Pulmonary lymph node (tissue), 1 donor: ENCODE measurements around a stretch of chr1.

DNA sequence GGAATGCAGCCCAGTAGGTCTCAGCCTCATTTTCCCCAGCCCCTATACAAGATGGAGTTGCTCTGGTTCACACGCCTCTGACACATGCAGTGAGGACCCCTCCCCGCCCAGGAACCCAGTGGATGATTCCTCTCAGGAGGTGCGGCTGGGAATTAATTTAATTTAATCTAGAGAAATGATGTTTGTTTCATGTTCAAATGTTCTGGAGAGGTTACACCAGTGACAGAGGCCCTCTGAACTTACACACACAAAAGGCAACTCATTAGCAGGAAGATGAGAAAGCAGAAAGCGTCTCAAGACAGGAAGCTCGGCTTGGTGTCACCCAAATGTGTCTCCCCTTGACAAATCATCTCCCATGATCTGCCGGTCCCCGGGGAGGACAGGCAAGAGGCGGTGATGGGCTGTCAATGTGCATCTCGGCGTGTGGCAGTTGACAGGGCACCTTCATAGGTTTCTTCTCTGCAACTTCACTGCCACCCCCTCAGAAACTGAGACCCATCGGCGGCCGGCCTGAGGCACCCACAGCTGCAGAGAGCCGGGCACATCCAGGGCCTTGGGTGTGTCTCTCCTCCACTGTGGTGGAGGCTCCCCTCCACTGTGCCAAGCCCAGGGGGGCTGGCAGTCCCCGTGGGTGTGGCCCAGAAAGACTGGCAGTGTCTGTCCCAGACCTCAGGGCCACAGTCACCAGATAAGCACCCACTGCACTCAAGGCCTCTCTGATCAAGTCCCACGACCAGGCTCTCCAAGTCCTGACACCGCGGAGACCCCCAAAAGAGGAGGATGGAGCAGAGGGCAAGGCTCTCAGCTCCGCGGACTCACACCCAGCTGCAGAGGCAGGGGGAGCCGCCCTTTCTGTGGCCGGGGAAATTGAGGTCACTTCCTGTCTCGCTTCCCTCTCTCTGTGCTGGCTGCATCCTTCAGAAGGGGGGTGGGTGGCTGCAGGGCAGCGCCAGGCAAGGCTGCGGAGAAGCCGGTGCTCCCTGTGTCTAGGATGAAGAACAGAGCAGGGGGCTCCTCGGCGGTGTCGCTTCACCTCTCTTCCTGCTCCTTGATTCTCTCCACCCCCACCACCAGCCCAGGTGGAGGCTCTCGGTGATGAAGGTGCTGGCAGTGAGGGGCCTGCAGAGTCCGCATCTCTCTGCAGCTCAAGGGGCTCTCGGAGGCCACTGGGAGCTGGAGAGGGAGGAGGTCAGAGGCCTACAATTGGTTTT lies 39.5 kb upstream of the LBR start:
- PRO-cap: bidirectional peak, plus-strand start at position 414 of the sequence, minus-strand start at position 249 of the sequence; bidirectional peak, plus-strand start at position 920 of the sequence, minus-strand start at position 827 of the sequence

DNA sequence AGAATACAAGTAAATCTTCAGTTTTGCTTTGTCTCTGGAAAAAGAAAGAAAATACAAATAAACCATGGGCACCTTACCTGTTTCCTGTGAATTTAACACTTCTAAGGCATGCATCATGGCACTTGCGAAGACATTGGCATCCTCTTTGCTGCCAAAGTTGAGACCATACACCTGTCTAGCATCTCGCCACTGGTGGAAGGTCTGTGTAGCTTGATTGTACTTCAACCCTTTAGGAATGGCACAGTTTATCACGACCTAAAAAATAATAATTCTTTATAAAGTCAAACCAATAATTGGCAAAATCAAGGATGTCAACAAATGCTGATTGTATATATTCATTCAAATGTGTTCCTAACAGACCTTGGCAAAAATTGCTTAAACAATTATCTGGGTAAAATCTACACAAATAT lies 98.1 kb downstream of the ENAH start:
- PRO-cap: no peak

DNA sequence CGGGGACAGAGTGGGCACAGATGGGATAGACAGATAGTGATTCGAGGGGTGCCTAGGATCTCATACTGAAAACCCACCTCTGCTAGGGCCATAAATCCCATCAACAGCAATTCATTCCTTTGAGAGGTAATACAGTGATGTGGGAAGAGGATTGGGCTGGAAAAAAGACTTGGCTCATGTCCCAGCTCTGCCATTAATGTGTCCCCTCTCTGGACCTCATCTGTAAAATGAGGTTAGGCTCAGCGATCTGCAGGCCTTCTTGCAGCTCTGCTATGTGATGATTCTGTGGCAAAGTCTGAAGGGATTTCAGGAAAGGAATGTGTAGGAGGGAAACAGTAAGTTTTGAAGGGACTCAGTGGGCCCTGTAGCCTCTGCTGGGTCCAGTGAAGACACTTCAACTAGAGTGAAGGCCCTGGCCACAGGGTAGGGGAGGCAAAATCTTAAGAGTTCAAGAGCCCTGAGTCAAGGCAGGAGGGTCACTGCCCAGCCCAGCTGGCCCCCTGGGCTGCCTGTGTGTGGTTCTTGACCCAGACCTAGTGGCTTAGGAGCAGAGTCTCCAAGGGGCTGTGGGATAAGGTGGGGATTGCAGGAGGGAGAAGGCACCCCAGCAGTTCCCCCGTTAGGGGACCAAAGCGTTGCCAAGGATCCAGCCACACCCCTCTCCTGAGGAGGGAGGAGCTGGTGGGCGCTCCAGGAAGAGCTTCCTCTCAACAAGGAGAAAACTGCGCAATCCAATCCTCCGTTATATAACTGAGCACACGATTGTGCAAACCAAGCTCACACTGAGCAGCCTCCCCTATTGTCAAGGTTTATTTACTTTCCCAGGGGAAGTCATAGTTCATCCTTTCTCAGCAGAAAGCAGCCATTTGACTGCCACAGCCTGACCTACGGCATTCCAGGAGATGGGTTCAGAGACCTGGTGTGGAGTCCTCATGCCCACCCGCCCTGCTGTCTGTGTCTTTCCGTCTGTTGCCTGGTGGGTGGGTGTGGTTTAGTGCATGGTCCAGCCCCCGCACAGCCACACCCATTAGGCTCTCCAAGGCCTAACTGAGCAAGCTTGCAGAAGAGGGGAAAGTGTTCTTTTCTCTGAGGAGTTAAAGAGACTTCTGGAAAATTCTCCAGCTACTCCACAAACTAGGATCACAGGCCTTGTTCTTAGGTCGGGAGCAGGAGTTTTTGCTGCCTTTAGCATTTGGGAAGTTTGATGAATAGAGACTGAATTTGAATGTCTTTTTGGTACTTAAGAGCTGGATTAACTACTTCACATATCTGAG lies 3.3 kb downstream of the EPHX1 start:
- PRO-cap: no peak

GRCh38 chr1:225819384-225819872 lies 9.5 kb downstream of the EPHX1 start:
- PRO-cap: no peak

DNA sequence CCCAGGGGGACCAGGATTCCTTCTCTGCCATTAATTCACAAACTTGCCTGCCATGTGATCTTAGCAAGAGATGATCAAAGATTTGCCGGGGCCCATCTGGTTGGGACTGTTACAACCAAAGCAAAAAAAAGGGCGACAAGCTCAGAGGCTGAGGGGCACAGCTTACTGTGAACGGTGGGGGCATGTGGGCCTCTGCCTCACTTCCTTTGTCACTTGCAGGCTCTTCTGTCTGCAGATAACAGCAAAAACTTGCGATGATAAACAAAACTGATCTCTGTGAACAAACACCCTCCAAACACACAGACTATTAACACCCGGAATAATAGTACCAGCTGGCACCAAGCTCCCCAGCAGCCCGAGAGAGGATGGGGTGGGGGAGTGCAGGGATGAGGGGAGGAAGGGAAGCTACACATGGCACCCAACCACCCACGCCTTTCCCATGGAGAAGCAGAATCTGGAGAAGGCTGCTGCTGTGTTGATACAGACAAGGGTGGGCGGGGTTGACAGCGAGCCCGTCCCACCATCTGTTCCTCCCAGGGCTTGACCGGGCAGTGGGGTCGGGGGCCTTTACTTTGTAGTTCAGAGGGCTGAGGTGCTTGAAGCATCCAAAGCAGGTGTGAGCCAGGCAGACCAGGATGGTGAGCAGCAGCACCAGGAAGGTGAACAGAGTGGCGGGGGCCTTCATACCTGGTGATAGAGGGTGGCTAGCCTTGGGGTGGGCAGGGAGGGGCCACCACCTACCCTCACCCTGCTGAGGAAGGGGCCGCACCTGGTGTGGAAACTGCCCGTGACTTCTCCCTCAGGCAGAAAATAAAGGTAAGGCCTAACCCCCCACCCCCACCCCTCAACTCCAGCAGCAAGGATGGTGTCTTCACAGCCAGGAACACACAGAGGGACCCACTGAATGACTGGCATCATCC lies 33.6 kb downstream of the TMEM63A start:
- PRO-cap: no peak

- PRO-cap: no peak
Observed at GRCh38 chr1:225922560-225923049, 1.4 kb downstream of the PYCR2 start.

- PRO-cap: no peak
Observed at GRCh38 chr1:226000743-226001164, 1.6 kb upstream of the SDE2 start.

GRCh38 chr1:226061741-226062594 lies 548 bp upstream of the H3-3A start:
- PRO-cap: unidirectional peak, plus-strand start at chr1:226061838; bidirectional peak, plus-strand start at chr1:226062280, minus-strand start at chr1:226062209; bidirectional peak, plus-strand start at chr1:226062725, minus-strand start at chr1:226062487

DNA sequence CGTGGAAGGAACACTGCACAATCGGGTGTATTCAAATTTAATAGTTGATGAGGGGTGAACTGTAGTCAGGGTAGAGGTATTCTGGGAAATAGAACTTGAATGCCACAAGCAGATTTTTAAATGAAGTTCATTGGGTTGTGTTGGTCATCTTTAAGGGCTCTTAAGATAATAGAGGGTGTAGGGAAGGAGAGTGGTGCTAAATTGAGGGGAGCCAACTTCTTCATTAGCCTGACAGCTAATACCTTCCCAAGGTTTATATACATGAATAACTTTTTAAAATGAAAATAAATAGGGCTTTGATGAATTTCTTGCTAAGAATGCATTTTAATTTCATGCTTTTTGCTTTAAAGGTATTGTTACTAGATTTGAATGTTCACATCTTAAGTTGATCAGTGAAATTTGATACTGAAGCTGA lies 2.6 kb downstream of the H3-3A start:
- PRO-cap: no peak

DNA sequence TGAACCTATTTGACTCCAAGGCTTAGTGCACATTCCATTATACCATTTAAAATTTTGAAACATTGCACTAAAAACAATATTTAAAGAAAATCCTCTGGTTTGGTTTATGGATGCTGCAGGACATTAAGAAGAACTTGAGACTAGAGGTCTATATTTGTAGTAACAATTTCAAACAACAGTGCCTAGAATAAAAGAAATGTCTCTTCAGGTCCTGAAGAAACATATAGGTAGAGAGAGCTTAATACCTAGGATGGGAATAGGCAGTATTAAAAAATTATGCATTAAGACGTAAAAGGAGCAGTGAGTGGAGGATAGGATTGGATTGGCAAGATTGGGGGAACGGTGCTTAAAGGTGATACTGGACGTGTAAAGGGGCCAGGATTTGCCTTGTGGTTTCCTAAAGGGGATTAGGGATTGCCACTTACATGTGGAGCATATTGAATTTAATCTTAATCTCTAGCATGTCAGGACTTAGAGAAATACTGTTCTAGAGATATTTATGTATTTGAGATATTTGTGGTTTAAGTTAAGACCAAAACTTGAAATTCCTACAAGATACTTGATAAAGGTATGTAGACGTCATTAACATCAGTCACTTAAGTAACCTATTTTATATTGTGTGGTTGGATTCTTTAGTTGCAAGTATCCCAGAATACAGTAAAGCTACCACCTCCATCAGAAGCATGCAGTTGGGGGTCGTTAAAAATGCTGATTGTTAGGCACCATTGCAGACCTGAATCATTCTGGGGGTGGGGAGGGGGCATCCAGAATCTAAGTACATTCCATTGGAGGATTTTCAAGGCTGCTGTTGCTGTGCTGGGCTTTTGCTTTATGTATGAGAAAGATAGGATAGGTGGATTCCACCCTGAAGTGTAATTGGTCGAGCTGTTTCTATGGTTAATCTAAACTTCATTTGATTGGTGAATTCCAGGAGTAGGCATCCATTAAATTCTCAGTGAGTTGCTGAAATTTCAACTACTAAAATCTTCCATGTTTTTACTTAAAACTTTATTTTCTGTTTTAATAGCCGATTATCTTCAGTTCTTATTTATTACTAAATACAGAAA lies 3.8 kb downstream of the H3-3A start:
- PRO-cap: no peak

DNA sequence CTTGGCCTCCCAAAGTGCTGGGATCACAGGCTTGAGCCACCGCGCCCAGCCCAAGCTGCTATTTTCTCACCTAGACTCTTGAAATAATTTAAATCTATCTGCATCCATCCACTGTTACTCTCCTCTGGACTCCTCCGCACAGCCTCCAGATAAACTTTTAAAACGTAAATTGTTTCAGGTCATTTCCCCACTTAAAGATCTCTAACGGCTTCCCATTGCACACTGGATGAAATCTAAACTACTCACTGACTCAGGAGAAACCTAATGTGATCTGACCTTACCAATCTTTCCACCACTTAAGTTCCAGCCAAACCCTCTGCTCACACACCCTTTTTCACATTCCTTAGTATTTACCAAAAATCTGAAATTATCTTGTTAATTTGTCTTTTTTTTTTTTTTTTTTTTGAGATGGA lies 12.1 kb downstream of the H3-3A start:
- PRO-cap: no peak

DNA sequence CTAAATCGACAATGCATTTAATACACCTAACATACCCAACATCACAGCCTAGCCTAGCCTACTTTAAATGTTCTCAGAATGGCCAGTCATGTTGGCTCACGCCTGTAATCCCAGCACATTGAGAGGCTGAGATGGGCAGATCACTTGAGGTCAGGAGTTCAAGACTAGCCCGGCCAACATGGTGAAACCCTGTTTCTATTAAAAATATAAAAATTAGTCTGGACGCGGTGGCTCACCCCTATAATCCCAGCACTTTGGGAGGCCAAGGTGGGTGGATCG lies 14.5 kb downstream of the H3-3A start:
- PRO-cap: no peak

GRCh38 chr1:226123566-226124049 lies 61.1 kb downstream of the H3-3A start:
- PRO-cap: no peak

DNA sequence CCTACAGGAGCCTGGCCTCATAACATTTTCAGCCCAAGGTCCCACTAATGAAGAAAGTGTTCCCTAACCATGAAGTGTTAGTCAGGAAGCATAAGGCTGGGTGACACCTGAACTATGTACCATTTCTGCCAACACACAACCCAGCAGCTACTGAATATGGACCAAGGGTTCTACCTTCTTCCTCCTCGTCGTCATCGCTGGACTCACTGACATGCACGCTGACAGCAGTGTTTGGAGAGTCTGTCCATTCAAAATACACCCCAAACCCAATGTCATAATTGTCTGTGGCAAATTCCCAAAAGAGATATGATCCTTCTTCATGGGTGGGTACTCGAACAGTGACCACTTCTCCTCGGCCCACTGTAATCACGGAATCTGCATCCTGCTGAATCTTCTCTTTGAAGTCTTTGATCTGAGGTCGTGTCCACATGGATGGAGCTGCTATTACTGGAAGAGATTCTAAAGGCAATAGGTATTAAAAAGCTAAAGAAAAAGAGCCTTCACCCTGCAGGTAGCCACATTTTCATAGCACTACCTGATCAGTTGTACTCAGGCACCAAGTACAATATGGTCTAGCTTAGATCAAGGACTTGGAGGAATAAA lies 34.3 kb downstream of the ACBD3 start:
- PRO-cap: no peak

GRCh38 chr1:226209198-226210045 lies 14.0 kb upstream of the MIXL1 start:
- PRO-cap: no peak

DNA sequence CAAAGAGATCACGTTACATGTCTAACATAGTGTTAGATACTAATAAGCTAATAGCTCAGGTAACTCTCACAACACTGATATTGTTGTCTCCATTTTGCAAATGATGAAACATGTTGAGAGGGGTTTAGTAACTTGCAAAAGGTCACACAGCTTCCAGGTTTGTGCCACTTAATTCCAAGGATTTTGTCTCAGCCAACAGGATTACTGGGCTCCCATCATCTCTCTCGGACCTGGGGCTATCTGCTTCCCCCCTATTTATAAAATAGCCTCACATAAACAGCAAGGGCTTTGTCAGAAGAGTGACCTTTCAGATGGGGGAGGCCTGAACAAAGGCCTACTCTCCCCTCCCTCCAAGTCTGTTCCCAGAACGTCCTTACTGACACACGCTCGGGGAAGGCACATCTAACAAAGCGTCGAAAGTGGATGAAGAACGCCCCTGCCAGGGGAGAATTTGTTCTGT lies 81.4 kb downstream of the ITPKB start:
- PRO-cap: no peak

- PRO-cap: bidirectional peak, plus-strand start at chr1:226664735, minus-strand start at chr1:226664565
Observed at GRCh38 chr1:226664095-226665289, 74.6 kb downstream of the ITPKB start.

DNA sequence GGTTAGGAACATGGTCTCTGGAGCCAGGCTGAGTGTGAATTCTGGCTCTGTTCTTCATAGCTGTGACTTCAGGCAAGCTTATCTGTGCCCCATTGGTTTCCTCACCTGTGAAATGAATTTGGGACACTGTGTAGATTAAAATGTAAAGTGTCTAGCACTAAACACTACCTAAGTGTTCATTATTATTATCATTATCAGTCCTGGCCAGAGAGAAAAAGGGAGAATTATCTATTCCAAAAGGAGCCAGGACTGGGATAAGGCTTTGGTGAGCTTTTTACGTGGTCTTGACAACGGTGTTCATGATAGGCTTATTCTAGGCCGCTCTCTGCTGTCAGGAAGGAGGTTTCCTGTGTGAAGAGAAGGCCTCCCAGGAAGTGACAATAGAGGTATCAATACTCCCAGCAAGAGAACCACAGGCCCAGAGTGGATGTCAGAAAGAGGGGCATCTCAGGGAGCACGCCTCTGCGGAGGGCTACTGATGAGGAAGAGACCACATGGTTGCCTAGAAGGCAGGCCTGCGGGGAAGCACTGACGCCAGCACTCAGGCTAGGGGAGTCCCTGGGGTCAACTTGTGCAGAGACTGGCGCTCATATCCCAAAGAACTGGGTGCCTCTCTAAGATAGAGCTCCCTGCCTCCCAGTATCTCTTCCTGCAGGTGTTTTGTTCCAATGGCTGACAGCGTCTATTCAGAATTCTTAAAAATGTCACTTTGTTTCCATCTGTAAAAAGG lies 60.4 kb downstream of the ITPKB start:
- PRO-cap: bidirectional peak, plus-strand start at position 421 of the sequence, minus-strand start at position 327 of the sequence

DNA sequence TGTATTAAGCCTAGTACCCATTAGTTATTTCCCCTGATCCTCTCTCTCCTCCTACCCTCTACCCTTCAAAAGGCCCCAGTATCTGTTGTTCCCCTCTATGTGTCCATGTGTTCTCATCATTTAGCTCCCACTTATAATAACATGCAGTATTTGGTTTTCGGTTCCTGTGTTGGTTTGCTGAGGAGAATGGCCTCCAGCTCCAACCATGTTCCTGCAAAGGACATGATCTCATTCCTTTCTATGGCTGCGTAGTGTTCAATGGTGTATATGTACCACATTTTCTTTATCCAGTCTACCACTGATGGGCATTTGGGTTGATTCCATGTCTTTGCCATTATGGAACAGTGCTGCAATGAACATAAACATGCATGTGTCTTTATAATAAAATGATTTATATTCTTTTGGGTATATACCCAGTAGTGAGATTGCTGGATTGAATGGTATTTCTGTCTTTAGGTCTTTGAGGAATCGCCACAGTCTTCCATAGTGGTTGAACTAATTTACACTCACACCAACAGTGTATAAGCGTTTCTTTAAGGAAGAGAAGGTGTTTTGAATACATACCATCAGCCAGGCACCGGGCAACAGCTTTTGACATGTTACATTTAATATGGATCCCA lies 49.3 kb downstream of the ITPKB start:
- PRO-cap: no peak

GRCh38 chr1:226814999-226815661 lies 55.3 kb upstream of the PSEN2 start:
- PRO-cap: no peak